ENCODE results near the genes HOXB3, HOXB13 and ZNF652.

GRCh38 chr17:48543715-48544436 is 1.0 kb downstream of the HOXB2 start:
- PRO-cap, 7 experiments: peak in 5 of 7 experiments; most common plus-strand start chr17:48543956 (in 5); most common minus-strand start chr17:48543749 (in 3)

GRCh38 chr17:48550896-48551359 is 6.0 kb upstream of the HOXB2 start:
- PRO-cap, 7 experiments: no peak in any of the 7 experiments

DNA sequence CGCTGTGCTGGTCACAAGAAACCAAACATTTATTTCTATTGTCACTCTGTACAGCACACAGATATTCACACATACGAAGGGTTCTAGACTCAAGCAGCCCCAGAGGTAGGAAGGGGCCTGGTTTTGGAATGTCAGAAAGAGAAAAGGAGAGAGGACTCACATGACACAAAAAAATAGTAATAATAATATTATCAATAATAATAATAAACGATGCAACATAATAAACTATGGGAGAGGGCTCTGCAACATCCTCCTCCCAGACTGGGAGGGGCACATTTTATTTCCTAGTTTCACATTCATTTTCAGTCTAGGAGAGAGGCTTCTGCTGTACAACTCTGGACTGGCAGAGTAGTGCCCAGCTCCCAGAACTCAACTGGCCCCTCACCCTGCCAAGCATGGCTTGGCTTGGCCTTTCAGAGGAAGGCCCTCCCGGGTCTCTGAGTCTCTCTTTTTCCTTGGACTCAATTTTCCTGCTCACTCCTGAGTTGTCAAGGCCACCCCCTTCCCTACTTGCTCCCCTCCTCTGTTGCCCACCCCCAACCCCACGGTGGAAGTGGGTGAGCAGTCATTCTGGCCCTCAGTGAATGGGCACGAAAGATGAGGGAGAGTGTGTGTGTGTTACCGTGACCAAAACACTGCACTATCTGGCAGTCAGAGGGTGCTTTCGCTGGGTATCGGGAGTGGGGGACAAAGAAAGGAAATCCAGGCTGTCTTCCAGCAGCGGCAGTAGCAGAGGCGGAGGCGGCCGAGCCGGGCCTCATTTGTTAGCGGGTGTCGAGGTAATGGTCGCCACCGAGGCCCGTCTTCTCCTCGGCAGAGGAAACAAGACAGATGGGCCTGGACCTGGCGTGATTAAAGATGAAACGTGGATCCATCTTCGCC is 2.4 kb downstream of the HOXB4 start:
- PRO-cap, 7 experiments: no peak in any of the 7 experiments

- PRO-cap, 7 experiments: no peak in any of the 7 experiments
Measured at GRCh38 chr17:48577208-48578054, 719 bp downstream of the HOXB4 start.

DNA sequence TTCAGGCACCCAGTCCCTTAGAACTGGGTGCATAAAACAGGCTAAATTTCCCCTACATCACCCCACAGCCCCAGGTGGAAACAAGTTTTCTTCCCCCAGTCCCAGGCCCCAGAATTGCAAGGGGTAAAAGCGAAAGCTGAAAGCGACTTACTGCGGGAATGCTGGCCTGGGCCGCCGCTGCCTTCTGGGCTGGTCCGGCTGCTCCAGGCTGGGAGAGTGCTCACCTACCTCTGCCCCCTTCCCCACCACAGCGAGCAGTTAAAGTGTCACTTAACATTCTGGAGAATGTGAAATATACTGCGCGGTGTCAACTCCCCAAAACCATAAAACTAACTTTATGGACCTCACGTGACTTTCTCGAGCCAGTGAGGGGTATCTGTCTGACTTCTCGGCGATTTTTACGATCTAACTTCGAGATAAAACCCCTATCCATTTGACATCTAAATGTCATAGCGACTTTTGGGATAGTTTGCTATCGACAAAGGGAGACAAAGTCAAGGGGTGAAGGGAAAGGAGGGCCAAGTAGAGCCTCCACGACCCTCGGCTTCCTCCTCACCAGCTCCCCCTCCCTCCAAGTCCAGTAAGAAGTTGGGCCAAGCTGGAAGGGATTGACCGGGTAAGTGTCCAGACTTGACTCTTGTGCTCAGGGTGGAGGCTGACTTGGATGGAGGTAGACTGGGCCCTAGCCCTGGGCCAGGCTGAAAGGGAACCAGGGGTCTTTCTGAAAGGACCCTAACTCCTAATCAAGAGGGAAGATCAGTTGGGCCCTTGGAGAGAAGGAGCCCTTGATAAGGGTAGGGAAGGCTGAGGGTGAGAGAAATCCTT is at the start of gene HOXB3:
Gene HOXB3, minus strand, starts transcription at position 268 of the 825 bp plus-strand sequence.
- PRO-cap, 7 experiments: no peak in any of the 7 experiments

DNA sequence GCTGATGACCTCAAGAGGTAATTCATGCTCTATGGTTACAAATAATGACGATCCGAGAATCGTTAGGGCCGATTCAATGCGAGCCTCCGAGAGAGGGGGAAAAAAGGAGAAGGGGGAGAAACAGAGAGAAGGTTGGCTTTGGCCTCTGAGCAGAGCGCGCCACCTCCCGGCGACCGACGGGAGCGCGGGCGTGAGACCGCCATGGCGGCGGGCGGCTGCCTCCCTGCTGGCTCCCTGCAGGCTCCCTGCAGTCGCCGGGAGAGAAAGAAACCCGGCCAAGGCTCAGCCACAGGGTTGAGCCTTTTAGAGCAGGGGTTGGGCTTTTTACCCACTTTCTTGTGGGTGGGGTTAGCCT is 281 bp upstream of the HOXB5 start:
- PRO-cap, 7 experiments: no peak in any of the 7 experiments

DNA sequence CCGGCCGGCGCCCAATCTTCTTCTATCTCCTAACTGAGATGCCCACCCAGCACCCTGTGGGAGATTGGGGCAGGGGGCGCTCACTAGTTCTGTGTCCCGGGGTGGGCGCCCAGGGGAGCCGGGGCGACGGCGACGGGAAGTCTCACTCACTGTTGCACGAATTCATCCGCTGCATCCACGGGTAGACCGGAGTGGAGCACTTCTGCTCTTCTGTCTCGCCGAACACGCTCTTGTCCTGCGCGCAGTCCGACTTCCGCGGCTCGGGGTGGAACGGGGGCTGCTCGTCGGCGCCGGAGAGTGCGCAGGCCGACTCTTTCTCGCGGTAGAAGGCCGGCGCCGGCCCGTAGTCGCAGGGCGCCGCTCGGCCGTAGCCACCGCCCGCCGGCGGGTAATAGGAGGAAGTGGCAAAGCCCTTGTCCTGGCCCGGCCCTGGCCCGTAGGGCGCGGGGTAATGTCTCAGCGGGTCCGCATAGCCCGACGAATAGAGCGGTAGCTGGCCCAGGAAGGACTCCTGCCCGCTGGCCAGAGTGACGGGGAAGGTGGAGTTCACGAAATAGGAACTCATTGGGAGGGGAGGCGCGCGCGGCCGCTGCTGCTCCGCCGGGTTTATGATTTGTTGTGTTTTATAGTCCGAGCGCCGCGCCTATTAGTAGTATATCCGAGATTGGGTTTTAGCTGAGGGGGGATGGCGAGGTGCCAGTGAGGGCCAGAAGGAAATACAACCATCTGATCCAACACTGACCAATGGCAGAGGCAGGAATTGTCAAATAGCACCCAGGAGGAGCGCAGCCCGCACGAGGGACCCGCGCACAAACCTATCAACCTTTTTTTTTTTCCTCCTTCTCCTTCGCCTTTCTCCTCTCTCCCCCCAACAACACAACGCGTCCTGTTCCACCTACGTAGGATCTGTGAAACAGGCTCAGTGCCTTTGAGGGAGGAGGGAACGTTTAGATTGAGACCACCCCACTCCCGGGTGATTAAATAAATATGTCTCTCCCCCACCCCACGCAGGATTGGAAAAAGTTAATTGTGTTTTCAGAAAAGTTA is 4.3 kb upstream of the HOXB5 start:
- PRO-cap, 7 experiments: no peak in any of the 7 experiments

DNA sequence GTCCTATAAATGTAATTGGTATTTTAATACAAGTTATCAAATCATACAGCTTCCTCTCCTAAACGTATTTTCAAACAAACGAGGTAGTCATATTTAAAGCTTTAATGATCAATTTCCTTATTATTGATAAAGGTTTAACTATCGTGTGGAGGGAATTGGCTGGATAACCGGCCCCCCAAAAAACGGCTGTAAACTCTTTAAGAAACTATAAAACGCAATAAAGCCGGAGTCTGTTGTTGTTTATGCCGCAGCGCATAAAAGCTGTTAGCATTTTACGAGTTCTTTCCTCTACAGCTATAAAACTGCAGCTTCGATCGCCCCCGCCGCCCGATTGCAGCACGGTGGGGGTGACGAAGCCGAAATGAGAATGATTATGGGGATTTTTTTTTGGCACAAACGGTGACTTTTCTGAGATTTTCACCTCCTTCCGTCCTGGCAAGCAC is 582 bp upstream of the HOXB8 start:
- PRO-cap, 7 experiments: no peak in any of the 7 experiments

GRCh38 chr17:48628264-48628568 is 2.1 kb upstream of the HOXB9 start:
- PRO-cap, 7 experiments: no peak in any of the 7 experiments

DNA sequence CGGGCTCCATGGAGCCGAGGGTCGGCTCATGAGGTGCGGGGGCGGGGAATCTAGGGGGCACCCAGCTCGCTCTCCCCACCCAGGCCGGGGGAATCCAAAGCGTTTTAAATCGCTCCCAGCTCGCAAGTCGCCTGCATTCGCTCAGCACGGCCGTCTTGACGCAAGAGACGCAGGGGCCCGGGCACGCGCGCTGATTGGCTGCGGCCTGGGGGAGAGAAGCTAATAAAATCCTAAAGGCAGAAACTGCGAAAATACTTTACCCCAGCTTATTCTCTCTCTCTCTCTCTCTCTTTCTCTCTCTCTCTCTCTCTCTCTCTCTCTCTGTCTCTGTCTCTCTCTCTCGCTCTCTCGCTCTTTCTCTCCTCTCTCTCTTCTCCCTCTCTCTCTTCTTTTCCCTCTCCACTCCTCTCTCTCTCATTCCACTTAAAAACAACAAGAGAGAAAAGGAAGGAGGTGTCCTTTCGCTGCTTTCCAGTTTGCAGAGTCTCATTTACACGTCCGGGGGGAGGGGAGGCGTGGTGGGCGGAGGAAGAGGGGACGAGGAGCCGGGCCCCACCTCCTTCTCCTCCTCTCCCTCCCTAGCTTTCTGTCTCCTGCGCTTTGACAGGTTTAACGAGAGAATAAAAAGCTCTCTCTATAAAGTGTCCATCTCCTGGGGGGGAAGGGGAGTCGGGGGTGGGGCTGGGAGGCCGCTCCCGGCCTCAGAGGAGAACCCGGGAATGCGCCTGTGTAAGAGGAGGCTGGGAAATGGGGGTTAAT is at the start of gene HOXB13:
Gene HOXB13, minus strand, starts transcription at position 167 of the 759 bp plus-strand sequence.
- PRO-cap, 7 experiments: no peak in any of the 7 experiments

DNA sequence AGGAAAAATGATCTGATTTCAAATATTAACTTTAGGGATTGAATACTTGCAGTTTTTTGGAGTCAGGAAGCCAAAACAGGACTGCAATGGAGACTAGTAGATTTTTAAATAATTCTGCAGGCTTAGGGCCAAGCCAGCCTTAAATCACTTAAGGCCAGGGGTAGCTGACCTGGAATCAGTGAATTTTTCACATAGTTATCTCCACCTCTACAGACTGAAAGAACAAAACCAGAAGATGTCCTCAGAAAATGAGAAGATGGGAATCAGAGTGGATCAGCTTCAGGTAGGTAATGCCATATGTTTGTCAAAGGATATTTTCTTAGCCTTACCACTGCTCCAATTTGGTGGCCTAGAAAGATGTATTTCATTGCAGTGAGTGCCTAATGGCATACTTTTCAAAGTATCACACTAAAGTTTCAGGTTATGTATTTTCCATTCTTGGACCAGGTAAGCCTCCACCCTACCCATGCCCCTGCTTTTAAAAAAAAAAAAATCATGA is 20.6 kb downstream of the CALCOCO2 start:
- PRO-cap, 7 experiments: no peak in any of the 7 experiments

- PRO-cap, 7 experiments: no peak in any of the 7 experiments
Measured at GRCh38 chr17:48871559-48872035, 21.0 kb upstream of the ATP5MC1 start.

- PRO-cap, 7 experiments: no peak in any of the 7 experiments
Measured at GRCh38 chr17:48911376-48912096, 3.3 kb downstream of the UBE2Z start.

DNA sequence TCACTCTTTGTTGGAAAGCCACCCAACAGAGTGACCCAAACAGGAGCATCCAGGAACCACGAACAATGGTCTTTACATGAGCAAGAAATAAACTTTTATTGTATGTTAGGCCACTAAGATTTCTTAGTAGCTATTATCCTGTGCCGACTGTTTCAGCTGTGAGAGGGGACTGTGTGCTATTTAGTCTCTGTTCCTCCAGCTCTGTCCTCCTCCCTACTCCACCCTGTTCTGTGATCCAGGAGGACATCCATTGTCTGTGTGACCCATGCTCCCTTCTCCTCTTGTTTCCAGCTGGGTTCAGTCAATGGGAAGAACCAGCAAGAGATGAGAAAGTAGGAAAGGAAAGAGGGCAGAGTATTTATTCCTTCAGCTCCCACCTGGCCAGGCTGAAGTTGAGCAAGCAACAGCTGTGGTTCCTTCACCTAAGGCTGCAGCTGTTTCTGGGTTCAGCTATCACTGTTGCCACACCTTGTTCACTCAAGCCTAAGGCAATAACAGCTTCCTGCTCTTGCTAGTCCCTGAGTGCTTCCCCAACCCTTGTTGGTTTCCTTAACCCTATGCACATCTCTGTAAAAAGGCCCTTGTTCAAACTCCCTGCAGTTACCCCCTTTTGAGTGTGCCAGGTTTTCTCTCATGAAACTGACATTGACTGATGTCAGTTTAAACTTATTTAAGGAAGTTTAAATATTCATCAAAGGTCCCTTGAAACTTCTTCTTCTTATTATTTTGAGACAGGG is 14.8 kb upstream of the B4GALNT2 start:
- PRO-cap, 7 experiments: no peak in any of the 7 experiments

DNA sequence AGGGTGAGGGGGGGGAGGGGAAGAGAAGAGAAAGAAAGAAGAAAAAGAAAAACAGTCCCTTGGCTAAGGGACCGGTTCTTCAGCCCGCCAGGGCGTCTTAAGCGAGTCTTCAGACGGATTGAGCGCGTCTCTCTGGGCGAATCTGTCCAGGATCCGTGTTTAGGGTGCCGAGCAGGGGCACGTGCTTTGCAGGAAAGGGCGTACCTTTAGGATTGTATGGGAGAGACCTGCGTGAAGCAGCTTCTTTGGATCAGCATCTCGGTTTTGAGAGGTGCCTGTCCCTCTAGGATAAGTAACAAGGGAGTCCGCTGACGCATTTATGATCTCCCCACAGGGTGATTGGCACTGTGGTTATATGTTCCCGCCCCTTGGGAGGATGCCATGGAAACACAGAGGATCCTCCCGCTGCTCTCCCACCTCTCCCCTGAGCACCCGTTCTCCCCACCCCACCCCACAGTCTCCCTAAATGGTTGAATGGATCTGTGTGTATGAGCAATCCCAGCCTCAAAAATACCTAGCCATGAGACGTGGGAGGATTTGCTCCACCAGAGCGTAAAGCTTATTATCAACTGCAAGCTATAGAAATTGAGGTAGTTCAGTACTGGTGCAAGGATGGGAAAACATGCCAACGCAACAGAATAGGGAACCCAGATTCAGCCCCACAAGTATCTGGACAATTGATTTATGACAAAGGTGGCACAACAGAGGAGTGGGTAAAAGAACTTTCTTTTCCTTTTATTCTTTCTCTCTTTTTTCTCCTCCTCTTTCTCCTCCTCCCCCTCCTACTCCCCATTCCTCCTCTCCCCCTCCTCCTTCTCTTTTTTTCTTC is 16.5 kb downstream of the GNGT2 start:
- PRO-cap, 7 experiments: no peak in any of the 7 experiments

DNA sequence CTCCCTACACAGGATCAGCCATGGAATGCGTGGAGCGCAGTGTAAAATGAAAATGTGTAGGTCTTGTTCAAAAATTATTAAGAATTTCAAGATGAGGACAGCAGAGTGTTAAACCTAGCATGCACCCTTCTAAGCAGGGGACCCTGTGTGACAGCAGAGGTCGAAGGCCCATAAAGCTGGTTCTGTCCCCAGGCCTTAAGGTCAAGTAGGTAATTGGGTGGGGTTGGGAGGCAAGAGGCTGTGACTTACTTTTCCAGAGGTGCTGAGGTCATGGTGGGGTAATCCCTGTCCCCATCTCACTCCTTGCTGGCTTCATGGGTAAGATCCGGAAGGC is 9.2 kb downstream of the GNGT2 start:
- PRO-cap, 7 experiments: no peak in any of the 7 experiments

GRCh38 chr17:49248062-49248503 is 17.5 kb upstream of the PHOSPHO1 start:
- PRO-cap, 7 experiments: no peak in any of the 7 experiments

DNA sequence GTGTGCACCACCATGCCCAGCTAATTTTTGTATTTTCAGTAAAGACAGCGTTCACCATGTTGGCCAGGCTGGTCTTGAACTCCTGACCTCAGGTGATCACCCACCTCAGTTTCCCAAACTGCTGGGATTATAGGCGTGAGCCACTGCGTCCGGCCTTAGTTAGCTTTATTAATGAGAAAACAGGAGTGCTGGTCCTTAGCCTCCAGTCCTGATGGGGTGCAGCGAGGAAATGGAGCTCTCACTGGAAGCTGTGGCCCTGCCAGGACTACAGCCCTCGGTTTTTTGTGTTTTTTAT is 28.8 kb upstream of the PHOSPHO1 start:
- PRO-cap, 7 experiments: no peak in any of the 7 experiments

- PRO-cap, 7 experiments: peak in 7 of 7 experiments; most common plus-strand start chr17:49362587 (in 7); most common minus-strand start chr17:49362124 (in 2)
Measured at GRCh38 chr17:49361883-49362875, at the start of gene ZNF652. Gene ZNF652, minus strand, starts transcription at chr17:49362250.

GRCh38 chr17:49369737-49370261 is 7.7 kb upstream of the ZNF652 start:
- PRO-cap, 7 experiments: no peak in any of the 7 experiments

All from T-cell (primary cell).